ENCODE measurements around a stretch of chr3.

- PRO-cap: no peak
Measured at GRCh38 chr3:170689316-170689890, 103.5 kb upstream of the SLC7A14 start.

DNA sequence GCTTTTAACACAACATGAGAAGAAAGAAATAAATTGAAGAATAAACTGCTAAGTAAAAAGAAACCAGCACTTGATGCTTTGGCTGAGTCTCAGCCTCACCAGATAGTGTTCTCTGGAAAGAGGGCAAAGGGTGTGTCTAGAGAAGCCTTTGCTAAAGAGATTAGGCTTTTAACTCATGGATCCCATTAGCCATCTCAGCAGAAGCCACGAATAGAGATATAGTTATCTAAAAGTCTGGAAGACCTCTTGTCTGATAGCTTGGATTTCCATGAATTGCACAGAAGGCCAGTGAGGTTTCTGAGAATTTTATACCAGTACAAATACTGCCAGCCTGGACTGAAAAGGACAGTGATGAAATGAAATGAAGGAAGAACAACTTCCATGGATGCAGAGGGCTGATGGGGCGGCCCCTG is 91.4 kb downstream of the RPL22L1 start:
- PRO-cap: no peak

DNA sequence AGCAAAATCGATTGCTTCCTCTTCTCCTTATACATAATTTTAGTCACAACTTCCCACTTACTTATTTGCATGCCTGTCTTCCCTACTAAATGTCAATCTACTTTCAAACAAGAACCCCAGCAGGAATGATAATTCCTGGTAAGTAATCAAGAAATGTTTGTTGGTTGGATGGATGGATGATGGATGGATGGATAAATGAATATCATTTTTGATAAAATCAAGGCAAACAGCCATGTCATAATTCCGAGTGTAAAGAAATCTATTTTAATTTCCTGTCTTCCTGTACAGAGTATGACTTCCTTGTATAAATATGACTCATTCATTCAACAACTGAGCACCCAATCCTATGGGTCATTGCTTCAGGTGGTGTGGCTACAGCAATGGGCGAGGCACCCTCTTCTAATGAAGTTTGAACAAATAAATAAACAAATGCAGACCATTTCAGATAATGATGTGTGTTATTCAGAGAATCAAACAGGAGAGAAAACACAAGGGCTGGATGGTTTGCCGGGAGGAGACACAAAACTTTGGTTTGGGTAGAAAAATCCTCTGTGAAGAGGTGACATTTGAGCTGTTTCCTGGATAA is 198.8 kb downstream of the TNIK start:
- PRO-cap: no peak

- PRO-cap: no peak
Measured at GRCh38 chr3:171461352-171461603, 1.1 kb upstream of the TNIK start.

DNA sequence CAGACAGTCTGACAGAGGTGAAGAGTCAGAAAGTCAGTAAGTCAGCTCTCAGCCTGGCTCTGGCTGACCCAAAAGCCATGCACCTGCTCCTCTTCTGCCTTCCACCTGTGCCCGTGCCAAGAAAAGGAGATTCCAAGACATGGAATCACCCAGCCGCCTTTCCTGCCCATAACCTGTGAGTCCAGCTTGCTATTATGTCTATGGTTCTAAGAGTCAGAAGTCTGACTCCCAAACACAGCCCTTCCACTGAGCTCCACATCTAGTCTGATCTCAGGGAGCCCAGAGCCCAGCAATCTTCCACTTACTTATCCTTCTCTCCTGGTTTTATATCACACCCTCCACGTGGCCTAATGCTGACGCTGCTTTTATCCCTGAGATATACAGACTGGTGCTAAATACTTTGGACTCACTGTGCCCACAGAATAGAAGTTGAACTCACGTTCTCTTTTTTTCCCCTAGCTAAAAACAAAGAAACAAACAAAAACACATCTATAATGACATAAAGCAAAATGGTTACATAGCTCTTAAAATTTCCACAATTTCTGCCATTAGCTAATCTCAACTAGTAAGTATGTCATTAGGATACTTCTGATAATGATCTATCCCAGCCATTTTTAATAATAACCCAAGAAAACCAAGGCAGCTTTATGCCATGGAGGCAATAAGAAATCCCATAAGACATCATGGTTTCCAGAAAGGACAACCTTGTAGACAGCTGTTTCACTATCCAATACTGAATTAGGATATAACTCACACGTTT is 65.9 kb downstream of the PLD1 start:
- PRO-cap: no peak

GRCh38 chr3:171753965-171754559 is 56.2 kb downstream of the PLD1 start:
- PRO-cap: no peak

DNA sequence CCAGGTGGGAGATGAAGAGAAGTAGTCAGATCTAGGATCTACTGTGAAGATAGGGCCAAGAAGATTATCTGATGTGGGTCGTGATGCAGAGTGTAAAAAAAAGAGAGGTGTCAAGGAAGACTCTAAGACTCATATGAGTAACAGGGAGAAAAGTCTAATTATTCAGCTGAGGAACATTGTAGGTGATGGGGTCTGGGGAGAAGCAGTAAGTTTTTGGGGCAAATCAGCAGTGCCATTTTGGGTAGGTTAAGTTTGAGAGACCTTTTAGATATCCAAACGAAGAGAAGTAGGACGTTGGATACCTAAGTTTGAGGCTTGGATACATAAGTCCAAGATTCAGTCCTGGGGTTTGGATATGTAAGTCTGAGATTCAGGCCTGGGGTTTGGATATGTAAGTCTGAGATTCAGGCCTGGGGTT is 31.0 kb downstream of the PLD1 start:
- PRO-cap: no peak

GRCh38 chr3:171805993-171806981 is 4.0 kb downstream of the PLD1 start:
- PRO-cap: no peak

DNA sequence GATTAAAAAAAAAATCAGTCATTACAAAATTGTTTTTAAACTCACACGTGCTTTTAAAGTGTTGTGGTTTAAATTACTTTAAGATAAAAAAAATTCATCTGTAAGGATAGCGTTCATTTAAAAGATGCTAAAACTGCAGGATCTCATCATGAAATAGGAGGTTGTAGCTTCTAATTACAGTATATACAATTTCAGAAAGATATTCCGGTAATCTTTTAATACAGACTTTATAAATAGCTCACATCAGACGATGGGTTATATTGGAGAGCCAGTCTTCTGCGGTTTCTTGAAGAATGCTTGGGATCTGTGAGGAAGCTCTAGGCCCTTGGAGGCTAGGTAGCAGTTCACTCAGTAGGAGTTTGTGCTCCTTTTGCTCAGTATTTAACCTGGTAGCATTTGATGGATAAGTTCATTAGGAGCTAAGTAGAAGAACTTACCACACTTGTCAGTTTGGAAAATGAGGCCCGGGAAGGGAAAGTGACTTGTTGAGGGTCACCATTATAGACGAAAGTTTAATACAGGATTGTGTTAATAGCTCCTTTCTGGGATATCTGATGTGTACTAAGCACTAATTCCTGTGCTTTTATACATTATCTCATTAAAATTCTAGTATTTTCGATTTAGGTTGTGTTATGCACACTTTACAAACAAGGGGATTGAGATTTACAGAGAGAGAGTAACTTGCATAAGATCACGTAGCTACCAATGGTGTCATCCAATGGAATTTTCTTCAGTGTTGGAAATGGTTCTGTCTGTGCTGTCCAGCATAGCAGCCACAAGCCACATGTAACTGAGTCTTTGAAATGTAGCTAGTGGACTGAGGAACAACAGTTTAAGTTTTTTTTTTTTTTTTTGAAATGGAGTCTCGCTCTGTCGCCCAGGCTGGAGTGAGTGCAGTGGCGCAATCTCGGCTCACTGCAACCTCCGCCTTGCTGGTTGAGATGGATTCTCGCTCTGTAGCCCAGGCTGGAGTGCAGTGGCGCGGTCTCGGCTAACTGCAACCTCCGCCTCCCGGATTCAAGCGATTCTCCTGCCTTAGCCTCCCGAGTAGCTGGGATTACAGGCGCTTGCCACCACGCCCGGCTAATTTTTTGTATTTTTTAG is 3.0 kb downstream of the FNDC3B start:
- PRO-cap: no peak

- PRO-cap: no peak
Measured at GRCh38 chr3:172071253-172072125, 32.1 kb downstream of the FNDC3B start.

GRCh38 chr3:172079182-172079592 is 39.8 kb downstream of the FNDC3B start:
- PRO-cap: no peak

DNA sequence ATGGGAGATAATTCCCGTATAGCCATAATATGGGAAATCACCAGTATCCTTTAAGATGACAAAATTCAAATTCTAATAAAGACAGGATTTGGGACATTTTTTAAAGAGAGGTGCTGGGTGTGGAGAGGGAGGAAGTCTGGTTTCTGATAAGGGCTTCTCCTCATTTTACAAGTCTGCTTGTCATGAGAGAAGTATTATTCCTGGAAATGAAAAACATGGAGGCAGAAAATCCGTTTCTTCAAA is 40.1 kb downstream of the FNDC3B start:
- PRO-cap: no peak

DNA sequence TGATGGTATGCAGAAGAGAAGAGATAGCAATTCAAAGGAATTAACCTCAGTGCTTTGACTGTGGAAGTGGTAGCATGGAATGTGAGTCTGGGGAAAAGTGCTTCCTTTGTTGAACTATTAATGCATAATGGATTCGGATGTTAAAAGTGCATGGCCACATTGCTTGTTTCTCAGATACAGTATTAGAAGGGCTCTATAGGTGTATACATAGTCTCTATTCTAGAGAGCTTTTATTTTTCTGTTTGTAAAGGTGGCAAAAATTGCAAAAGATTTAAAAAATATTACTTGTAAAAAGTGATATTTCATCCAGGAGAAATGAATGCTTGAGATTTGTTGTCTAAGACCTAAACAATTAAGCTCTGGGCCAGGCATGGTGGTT is 46.3 kb downstream of the FNDC3B start:
- PRO-cap: no peak

- PRO-cap: no peak
Measured at GRCh38 chr3:172096869-172097455, 57.6 kb downstream of the FNDC3B start.

GRCh38 chr3:172119239-172120132 is 80.1 kb downstream of the FNDC3B start:
- PRO-cap: no peak

- PRO-cap: no peak
Measured at GRCh38 chr3:172125846-172126697, 86.7 kb downstream of the FNDC3B start.

DNA sequence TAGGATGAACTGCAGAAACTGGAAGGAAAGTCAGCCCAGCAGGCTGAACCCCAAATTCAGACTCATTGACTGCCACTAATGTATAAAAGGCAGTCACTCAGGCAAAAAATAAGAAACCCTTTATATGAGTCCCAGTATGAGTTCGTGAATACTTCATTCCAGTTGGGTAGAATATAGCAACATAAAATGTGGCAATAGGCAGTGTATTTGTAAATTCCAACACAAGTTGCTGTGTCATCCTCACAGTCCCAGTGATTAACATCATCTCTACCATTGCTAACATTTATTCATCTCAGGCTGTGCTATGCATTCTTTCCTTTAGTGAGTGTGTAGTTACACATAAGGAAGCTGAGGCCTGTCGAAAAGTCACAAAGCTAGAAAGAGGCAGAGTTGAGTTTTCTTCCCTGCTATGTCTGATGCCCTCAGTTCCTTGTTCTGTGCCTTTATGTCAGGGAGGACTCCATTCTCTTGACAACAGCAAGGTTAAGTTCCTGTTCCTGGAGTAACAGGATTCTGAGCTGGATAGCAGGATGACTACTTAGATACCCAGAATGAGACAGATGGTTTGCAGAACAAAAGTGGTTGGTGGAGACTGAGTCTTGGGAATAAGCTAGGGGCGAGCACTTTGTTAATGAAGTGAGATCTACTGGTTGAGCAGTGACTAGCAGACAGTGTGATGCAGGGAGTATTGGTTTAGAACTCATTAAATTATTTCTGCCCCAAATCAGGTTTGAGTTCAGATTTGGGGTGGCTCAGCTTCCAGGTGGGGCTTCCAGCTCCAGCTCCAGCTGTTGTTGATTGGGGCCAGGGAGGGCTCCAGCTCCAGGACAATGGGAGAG is 96.5 kb downstream of the FNDC3B start:
- PRO-cap: no peak

DNA sequence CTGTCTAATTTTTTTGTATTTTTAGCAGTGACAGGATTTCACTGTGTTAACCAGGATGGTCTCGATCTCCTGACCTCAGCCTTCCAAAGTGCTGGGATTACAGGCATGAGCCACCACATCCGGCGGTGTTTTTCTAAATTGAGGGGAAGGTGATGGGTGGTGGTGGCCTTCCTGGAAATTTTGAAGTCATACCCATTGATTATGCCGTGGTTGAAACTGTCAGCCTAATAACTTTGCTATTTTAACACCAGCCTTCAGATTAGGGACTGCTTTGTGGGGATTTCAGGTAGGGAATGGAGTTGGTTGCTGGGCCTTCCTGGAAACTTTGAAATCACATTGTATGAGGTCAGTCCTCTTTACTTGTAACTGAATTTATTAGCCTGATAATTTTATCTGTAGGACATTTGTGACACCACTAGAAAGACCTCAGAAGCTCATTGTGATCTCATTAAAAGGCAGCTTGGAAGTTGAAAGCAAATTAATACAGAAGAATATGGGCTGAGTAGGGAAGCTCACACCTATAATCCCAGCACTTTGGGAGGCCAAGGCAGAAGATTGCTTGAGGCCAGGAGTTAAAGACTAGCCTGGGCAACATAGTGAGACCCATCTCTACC is 97.6 kb downstream of the FNDC3B start:
- PRO-cap: no peak

DNA sequence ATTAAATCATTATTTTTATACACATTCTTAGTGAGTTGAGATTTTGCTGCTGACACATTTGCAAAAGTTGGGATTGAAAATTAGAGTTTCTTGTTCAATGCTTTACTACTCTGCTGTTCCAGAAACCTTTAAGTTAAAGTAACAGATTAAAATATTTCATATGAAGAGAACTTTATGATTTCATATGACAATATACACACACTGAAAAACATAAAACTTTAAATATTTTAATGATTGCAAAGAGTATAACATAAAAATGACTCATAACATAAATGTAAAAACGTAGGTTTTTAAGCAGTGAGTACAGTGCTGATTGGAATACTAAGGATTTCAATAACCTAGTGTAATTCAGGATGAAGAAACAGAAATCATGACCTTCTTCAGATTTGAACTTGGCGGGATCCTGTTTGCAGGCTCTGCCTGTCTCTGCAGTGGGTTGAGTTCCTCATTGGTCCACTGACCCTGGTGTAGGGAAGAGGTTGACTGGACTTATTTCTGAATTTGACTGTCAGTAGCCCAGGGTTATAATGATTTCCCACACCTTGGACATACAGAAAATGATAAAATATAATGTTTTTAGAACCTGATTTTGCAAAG is 171.6 kb downstream of the FNDC3B start:
- PRO-cap: no peak

DNA sequence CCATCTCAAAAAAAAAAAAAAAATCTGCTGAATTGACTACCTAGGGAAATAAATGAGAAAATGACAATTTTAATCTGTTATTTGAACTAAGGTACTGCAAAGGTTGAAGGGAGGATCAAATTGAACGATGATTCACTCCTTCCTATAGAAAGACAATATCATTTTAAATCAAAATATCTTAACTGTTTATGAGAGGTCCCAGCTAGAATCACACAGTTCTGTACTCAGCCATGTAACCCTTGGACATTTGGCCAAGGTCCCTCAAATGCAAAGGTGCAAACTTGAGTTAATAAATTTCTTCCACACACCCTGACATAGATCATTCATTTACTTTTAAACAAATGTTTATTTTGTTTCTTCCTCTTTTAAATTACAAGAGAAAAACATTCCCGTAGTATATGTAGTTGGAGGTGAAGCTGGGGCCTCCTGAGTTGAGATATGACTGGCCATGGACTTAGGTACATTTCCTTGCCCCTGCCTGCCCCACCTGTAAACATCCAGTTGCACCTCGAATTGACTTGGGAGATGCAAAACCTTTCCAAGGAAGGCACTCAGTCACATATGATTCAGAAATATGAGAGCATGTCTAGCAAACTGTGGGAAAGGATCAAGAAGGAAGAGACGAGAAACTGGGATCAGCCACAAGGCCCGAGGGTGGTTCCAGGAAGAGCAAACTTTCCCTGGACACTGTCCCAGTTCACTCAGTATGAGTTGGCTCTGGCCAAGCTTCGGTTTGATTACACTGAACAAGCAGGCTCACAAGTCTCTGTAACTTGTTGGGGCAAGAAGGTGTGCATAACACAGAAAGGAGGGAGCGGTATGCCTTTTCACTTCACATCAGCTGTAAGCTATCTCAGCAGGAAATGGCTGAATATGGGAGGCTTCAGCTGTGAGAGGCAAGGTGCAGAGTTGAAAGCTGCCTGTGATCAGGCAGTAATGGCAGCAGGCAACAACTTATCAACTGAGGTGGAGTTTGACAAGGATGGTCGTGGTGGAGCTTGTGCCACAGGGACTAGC is 6.7 kb downstream of the TNFSF10 start:
- PRO-cap: no peak

Data from aorta (tissue), 1 donor.